Natural killer cell (primary cell): ENCODE measurements around the genes STAU1 and ZNFX1.

- PRO-cap = no peak
These were observed 203.4 kb upstream of the SULF2 start for GRCh38 chr20:47988511-47989193.

DNA sequence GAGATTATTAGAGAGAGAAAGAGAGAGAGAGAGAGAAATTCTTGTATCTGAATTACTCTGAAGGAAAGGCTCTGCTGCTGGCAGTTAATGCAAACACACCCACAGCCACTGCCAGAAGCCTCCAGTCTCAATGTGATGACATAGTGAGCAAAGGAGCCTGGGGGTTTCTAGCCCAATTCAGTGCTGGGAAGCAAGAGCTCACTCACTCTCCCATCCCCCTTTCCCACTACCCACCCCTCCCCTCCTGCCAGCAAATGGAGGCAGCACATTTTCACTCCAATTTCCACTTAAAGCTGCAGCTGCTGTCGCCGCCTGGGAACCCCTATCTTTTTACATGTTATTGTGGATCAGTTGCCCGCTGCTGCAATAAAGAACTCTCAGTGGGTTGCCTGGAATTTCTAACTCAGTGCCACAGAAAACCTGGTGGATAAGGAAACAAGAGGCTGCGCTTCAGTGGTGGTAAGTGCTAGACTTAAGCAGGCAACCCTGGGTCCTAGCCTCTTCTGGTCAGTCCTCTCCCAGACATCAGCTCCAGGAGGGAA, 490.5 kb upstream of the SULF2 start:
- PRO-cap = no peak

DNA sequence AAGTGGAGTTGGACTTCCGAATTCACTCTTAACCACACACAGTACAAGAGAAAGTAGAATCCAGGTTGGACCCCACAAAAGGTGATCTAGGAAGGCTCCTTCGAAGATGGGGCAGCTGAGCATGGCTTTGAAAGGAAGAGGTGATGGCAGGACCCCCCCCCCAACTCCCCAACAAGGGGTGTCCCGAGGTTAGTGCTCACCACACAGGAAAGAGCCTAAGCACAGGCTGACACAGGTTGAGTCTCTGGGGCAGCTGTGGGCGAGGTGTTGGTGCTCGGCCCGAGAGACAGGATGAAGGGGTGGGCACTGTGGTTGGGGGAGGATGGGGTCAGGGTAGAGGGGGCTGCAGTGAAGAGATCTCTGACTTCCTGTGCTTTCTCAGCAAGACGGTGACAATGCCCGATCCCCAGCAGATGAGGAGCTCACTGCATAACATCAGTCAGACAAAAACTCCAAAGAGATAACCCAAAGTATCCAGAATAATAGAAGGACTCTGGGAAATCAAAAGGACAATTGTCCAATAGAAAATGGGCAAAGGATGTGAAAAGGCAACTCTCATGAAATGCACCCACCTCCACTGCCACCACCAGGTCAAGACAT, 108.5 kb downstream of the PREX1 start:
- PRO-cap = unidirectional peak, plus-strand start at position 373 of the sequence

- PRO-cap = no peak
These were observed 105.7 kb downstream of the PREX1 start for GRCh38 chr20:48721911-48722764.

DNA sequence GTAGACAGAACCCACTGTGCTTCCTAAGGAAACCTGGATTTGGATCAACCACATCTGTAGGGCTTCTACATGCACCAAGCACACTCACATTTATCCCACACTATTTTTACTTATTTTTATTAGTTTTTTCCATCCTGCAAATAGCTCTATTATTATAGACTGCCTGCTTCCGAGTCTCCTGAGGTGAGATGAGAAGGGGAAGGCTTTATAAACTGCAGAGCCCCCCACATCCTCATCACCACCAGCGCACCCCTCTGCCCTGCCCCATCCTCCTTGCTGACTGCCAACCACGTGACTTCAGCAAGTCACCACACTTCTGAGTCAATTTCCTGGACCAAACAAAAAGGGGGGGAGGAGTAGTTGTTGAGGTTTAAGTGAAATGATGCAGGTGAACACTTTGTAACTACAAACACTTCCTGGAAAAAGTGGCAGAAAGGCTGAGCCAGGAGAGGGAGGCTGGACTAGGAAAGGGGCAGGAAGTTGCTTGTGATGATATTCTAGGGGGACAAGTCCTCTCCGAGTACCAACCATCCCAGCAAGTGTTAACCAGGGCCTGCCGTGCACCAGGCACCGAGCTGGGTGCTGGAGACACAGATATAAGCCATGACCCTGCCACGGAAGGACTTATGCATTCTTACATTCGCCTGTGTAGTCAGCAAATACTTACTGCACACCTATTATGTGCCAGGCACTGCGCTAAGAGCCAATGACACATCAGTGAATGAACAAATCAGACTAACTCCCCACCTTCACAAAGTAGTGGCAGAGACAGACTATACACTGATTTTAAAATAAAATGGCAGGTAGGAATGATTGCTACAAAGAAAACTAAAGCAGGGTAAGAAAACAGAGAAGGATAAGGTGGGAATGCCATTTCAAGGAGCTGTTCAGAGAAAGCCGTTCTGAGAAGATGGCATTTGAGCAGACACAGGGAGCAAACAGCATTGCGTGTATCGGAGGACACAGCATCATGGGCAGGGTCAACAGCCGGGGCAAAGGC, 67.3 kb downstream of the PREX1 start:
- PRO-cap = bidirectional peak, plus-strand start at position 429 of the sequence, minus-strand start at position 180 of the sequence; unidirectional peak, minus-strand start at position 654 of the sequence

GRCh38 chr20:48770606-48771001, 57.2 kb downstream of the PREX1 start:
- PRO-cap = no peak

- PRO-cap = bidirectional peak, plus-strand start at chr20:48827018, minus-strand start at chr20:48826941; unidirectional peak, minus-strand start at chr20:48827645
These were observed 730 bp downstream of the PREX1 start for GRCh38 chr20:48826776-48827761.

GRCh38 chr20:48921855-48922862, 648 bp downstream of the ARFGEF2 start:
- PRO-cap = no peak

GRCh38 chr20:48952587-48953290, 31.2 kb downstream of the ARFGEF2 start:
- PRO-cap = no peak

DNA sequence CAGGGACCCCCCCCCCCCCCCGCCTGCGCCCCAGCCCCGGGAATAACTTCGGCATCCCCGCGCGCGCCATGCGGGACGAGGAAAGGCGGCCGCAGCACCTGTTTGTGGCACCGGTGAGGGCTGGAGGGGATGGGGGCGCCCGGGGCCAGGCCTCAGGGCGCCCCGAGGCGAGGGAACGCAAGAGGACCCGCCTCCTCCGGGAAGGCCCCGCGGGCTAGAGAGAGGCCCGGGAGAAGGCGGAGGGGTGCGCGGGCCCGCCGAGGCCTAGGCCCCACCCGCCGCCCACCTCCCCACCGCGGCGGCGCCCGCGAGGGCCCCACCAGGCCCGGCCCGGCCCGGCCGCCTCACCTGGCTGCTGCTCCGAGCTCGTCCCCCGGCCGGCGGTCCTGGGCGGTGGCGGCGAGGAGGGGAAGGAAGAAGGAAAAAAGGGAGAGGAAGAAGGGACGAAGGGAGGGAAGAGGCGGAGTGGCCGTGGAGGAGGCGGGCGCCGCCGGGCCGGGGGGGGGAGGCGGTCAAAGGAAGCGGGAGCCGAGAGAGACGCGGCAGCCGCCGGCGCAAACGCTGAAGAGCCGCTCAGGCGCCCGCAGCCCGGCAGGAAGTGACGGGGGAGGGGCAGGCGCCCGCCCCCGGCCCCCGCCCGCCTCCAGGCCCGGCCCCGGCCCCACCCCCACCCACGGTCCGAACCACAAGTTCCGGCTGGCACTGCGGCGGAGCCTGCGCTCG, at the start of gene STAU1:
Gene STAU1 (minus strand): TSS at position 567 of the 723 bp plus-strand sequence.
- PRO-cap = unidirectional peak, minus-strand start at position 568 of the sequence

DNA sequence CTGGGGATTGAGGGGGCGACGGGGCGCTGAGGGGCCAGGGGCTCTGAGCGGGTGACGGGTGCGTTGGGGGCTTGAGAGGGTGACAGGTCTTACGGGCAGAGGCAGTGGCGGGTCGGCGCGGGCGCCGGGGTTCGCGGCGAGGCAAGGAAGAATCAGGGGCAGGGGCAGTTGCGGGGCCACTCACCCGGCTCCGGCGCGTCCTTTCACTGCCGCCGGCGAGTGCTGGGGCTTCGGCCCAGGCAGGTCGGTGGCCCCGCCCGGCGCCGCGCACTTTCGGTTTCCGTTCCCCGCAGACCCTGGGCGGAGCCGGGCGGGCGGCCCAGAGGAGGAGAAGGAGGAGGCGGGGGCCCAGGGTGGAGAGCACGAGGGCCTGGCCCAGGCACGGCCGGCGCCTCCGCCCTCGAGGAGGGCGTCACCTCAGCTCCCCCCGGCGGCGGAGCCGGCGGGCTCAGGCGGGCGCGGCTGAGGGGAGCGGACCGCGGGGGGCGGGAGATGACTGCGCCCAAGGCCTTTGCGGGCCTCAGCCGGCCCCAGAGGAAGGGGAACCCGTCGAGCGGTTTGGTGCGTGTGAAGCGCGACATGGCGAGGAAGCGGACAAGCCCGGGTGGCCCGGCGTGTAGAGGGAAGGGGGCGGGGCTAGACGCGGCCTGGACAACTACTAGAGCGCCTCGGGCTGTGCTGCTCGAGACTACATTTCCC, at the start of gene ZNFX1:
Gene ZNFX1 (minus strand): TSS at position 221 of the 699 bp plus-strand sequence.
- PRO-cap = bidirectional peak, plus-strand start at position 351 of the sequence, minus-strand start at position 208 of the sequence; bidirectional peak, plus-strand start outside the sequence, minus-strand start at position 590 of the sequence

- PRO-cap = no peak
These were observed 37.3 kb downstream of the KCNB1 start for GRCh38 chr20:49445233-49445476.

- PRO-cap = no peak
These were observed 15.5 kb upstream of the PTGIS start for GRCh38 chr20:49583355-49584014.

DNA sequence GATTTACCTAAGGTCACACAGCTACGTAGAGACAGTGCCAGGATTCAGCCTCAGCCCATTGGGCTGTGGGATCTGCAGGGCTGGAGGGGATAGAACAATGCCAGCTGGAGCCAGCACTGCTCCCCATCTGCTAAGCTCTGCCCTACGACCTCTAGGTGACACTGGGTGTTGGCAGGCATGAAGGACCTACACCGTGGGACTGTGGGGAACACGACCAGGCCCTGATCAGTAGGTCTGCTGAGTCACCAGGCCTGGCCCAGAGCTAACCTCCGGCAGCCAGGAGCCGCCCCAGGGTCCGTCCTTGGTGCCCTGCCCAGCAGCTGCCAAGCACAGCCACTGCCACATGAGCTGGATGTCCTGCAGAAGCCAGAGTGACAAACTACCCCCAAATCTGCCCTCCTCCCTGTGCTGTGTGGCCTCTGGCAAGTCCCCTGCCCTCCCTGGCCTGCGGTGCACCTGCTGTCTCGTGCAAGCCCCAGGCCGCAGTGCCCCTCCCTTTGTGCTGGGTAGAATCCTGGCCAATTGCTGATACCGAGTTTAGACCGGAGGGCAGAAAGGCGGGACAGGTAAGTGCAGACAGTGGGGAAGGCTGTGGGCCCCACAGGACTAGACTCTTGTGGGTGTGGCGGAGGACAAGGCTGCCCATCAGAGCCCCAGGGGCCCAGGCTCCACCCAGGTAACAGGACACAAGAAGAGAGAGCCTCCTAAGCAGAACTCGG, 47.7 kb upstream of the PTGIS start:
- PRO-cap = no peak

- PRO-cap = no peak
These were observed 68.2 kb upstream of the PTGIS start for GRCh38 chr20:49635857-49636890.

- PRO-cap = no peak
These were observed 65.8 kb downstream of the B4GALT5 start for GRCh38 chr20:49647635-49648494.

DNA sequence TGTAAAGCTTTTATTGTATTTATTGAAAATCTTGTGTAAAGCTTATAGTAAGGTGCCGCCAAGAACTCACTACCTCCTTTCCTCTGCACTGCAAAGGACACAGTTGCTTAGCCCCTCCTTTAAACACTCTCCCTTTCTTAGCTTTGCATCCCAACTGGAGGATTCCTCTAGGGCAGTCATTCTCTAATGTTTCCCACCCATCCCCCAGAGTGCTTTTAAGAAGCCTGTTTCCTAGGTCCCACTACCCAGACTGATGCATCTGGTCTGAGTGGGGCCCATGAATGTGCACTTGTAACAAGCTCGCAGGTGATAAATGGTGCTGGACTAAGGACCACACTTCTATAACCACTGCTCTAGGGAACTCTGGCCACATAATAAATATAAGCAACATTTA, 55.2 kb downstream of the B4GALT5 start:
- PRO-cap = no peak

DNA sequence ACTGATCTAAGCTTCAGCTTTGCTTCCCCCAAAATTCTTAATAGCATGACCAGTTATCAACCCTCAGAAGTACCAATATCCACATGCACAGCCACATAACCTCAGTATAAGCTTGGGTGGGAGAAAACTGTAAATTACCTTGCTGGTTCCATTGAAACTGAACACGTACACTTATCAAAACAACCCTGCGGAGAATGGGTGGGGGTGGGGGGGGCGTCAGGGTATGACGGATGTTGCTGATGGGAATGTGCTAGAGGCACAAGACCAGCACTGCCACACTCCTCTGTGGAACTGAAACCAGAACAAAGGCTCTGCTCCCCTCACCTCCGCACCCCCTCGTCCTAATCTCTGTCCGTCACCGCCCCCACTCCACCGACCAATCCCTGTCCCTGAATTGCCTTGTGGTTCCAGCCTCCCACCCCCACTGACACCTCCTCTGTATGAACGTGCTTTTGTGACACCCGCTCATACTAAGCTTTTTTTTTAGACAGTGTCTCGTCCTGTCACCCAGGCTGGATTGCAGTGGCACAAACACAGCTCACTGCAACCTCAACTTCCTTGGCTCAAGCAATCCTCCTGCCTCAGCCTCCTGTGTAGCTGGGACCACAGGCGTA, 45.2 kb downstream of the B4GALT5 start:
- PRO-cap = bidirectional peak, plus-strand start at position 477 of the sequence, minus-strand start at position 293 of the sequence

- PRO-cap = no peak
These were observed 44.7 kb downstream of the B4GALT5 start for GRCh38 chr20:49669010-49669405.

DNA sequence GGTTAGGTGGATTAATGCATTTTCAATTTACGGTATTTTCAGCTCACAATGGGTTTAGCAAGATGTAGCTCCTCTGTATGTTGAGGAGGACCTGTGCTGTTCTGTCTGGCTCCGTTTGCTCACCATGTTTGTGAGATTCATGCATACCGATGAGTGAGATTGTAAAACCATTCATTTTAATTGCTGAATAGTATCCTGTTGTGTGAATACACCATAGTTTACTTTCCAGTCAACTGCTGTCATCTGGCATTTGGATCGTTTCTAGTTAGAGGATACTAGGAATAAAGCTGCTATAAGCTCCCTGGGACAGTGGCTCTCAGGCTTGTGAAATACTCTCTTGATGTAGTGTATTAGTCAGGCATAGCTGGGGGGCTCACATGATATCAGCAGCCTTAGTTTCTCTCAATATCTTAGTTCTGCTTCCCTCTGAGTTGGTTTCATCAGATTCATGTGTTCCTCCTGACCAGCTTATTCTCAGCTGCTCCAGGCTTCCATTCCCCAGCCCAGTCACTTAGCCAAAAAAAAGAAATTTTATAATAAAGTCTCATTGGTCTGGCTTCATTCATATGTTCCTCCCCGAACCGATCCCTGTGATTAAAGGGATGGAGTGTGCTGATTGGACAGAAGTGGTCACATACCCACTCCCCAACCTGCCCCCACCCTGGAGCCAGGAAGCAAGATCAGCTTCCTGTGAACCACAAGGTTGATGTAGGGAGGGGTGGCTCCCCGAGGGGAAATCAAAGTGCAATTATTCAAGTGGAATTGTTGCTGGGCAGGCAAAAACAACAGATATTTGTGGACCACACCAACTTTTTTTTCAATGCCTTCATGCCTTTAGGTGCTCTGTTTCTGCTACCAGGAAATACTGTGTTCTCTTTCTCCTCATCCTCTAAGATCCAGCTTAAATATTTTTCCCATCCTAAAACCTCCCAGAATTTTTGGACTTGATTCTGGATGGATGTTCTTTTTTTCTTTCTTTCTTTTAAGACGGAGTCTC, 11.0 kb upstream of the B4GALT5 start:
- PRO-cap = no peak